GM23248 (cell line): ENCODE measurements around a stretch of chr10.

- RAMPAGE, long total RNA, result no peak
These were observed 40.8 kb downstream of the MCMBP start for GRCh38 chr10:119831873-119832160.

DNA sequence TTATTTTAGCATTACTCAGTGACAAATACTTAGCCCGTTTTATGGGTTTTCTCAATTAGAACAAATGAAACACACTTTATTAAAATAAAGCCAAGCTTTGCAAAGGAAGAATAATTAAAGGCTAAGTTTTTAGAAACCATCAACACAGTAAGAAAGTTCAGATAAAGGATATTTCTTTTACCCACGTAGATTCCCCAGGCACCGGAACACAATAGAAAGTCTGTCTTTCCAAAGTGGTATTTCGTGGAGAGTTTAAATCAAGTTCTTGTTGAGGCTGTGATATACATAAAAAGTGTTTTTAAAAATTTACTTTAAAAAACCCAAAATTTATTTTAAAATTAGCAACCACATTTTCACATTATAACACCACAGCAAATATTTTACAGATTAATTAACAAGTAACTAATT is 15.5 kb downstream of the MCMBP start:
- RAMPAGE, long total RNA, result no peak

- RAMPAGE, long total RNA, result no peak
These were observed 55.6 kb downstream of the WDR11 start for GRCh38 chr10:120906715-120907224.

DNA sequence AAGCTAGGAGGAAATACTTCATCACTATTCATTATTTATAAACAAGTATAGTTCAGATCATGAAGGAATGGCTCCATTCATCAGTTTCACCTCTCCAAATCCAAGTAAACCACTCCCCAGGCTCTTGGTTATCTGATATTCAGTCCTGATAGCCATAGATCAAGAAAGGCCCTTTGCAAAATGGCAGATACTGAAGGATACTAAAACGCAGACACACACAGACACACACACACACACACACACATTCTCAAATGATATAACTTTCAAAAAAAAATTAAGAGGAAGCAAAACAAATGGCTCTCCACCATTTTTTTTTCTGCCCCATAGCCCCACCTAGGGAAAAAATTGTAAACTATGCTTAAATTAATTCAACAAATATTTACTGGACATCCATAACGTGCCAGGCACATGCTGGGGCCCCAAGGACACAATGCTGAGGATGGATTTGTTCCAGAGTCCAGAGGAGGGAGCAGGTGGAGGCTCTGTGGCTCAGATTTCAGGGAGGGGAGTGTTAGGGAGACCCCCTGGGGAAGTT is 261.3 kb downstream of the WDR11 start:
- RAMPAGE, long total RNA, result no peak

GRCh38 chr10:121359506-121359937 is 238.7 kb downstream of the FGFR2 start:
- RAMPAGE, long total RNA, result no peak

- RAMPAGE, long total RNA, result no peak
These were observed 112.9 kb downstream of the FGFR2 start for GRCh38 chr10:121485240-121485934.

DNA sequence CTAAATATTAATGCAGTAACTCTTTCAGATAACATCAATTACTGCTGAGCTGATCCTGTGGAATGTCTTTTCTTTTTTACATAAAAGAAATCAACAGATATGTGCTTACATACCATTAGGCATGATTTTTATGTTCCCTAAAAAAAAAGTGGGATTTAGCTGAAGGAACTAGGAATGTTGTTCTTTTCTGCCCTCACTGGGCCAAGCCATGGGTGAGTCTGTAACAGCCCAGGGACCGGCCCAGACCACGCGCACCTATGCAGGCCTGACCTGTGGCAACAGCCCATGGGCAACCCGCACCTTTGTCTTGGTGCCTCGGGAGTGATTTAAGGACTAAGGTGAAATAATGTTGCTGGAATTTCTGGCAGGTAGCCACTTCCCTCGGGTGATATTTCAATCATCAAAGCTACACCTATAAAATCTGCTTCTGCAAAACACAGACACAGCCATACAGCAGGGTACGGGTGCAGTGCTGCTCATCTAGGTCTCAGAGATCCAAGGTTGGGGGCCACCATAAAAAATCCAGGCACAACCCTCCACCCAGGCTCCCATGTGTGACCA is 44.5 kb downstream of the FGFR2 start:
- RAMPAGE, long total RNA, result no peak

- RAMPAGE, long total RNA, result no peak
These were observed 147.9 kb downstream of the ATE1 start for GRCh38 chr10:121779837-121780516.

DNA sequence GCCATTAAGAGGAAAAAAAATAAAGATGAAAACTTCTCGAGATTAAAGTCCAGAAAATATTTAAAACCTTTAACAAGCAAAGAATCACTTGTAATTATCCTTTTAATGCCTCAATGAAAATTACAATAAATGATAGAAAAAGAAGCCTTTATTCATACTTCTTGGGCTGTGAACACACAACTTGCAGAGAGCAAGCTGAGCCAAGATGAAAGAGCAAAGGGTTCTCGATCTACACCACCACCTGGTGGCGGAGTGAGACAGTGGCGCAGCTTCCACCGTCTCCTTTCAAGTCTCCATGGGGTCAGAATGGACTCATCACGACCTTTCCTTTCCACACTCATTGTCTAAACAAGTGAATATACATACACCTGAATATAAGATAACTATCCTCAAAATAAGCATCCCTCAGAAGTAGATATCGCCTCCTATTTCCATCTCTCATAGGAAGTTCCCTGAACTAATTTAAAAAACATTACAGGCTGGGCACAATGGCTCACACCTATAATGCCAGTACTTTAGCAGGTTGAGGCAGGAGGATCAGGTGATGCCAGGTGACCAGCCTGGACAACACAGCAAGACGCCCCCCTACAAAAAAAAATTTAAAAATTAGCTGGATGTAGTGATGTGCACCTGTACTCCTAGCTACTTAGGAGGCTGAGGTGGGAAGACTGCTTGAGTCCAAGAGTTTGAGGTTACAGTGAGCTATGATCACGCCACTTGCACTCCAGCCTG is 40.7 kb downstream of the ATE1 start:
- RAMPAGE, long total RNA, result no peak

DNA sequence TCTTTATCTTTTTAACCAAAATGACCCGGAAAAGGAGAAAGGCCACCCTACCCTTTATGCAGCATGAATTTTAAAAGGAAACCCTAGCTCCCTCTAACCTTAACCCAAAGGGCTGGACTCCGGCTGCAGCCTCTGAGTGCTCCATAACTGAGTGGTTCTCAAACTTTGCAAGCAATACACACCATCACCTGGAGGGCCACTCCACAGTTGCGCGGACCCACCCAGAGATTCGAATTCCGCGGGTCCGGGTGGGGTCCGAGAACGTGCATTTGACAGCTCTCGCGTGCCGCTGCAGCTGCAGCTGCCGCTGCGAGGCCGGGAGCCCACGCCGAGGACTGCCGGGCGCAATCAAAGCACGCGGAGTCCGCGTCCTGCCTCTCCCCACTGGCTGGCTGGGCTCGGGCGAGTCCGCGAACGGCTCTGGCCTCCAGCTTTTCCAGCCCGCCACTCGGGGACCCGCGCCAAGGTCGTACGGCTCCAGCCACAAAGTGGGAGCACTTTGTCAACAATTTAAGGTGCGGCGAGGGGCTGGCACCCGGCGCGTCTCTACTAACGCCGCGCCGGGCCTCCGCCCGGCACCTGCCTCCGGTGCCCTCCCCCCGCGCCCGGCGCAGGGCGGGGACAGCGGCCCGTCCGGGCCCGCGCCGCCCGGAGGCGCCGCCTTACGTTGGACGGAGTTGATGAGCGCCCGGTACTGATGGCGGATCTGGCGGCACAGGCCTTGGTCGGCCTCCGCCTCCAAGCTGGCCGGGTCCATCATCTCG is 627 bp downstream of the NSMCE4A start:
- RAMPAGE, long total RNA, result no peak

DNA sequence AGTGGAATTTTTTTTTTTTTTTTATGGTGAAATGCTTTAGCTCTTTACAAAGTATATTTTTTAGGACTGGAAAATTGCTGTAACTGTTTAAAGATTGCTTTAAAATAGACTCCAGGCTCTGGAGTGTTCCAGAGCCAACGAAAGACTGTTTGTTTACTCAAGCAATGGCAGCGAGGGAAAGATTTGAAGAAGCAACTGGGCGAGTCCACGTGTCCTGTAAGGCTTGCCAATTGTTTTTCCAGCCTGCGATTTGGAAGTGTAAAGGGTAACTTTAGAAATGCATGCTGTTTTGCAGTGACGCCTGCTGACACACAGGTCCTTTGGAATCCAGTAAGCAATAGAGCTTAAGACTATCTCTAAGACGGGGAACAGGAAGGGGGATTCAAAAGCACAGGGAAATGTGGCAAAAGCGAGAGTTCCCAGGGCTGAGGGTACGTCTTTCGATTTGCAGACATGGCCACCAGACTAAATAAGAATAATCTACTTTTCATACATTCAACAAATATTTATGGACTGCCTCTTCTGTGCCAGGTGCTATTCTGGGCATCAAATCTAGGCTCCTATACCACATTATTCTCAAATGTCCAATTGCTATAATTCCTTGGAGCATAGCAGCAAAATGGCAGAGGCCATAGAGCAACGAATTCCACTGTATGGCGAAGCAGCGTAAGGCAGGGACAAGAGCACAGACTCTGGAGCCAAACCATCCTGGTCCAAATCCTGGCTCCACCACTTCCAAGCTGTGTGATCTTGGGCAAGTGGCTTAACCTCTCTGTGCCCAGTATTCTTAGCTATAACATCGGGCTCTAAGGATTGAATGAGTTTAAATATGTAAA is 55.9 kb downstream of the TACC2 start:
- RAMPAGE, long total RNA, result no peak

- RAMPAGE, long total RNA, result no peak
These were observed 113.6 kb downstream of the TACC2 start for GRCh38 chr10:122102525-122102983.

DNA sequence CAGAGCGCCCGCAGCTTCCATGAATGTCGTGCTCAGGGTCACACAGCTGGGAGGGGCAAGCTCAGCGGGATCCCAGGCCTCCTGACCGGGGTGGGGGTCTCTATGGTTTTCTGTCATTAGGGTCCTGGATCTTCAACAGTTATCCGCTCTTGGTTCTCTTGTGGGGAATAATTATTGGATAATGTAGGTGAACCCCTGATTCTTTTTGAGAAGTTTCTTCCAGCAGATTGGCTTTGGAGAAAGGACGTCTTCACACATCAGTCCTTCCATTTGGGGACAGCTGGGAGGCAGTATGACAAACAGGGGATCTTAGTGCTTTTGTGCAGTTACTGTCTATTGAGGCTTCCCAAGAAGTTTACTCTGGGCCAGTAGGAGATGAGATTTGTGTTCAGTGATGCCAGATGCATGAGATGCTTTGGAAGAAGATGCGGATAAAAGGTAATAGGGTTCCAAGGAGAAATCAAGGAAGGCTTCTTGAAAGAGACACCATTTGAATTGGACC is 30.5 kb upstream of the BTBD16 start:
- RAMPAGE, long total RNA, result no peak

- RAMPAGE, long total RNA, result no peak
These were observed 7.0 kb upstream of the BTBD16 start for GRCh38 chr10:122263961-122264593.

- RAMPAGE, long total RNA, result no peak
These were observed 19.7 kb downstream of the BTBD16 start for GRCh38 chr10:122290811-122291140.

DNA sequence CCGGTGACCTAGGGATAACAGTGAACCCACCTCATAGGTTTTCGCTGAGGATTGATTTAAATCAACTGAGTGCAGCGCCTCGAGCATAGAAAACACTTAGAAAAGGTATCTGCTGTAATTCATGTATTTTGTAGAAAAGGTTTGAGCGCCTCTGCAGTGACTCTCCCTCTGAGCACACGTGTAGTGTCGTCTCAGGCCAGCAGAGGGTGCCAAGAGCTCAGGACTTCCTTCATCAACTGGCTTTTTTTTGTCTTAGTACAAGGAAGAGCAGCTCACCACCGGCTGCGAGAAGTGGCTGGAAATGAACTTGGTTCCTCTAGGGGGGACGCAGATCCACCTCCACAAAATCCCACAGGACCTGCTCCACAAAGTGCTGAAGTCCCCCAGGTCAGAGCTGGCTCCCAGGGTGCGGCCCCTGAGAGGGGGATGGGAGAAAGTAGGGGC is 27.7 kb downstream of the BTBD16 start:
- RAMPAGE, long total RNA, result no peak

GRCh38 chr10:122303908-122304615 is 33.0 kb downstream of the BTBD16 start:
- RAMPAGE, long total RNA, result no peak

GRCh38 chr10:122324161-122324450 is 50.4 kb upstream of the PLEKHA1 start:
- RAMPAGE, long total RNA, result no peak

DNA sequence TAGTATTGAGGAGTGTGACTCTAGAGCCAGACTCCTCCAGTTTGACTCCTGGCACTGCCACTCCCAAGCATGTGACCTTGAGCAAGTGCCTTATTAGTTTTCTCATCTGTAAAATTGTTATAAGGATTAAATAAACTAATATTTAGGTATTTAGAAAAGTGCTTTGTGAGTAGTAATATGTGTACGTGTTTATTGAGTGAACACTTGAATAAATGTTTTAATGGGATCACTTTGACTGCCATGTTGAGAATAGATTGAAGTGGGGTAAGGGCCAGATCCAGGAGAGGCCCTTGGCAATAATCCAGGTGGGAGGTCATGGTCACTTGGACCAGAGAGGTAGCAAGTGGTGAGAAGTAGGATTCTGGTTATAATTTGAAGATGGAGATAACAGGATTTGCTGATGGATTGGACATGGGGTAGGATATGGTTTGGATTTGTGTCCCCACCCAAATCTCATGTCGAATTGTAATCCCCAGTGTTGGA is 6.4 kb downstream of the PLEKHA1 start:
- RAMPAGE, long total RNA, result no peak

- RAMPAGE, long total RNA, result no peak
These were observed 5.8 kb upstream of the ARMS2 start for GRCh38 chr10:122448542-122449153.